GM19239 (cell line): ENCODE measurements around a stretch of chr5.

DNA sequence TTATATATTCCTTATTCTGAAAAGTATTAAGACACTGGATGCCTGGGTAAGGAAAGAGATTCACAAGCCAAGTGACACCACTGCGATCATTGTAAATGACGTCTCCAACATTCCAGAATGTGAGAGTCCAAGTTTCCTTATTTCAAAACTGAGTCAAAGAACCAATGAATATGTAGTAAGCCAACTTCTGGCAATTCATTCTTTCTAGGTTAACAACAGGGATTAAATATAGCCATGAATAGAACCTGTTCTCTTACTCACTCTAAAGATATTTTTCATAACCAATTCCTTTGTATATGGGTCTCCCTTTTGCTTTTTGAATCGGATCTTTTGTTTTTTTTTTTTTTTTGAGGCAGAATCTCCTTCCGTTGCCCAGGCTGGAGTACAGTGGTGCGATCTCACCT is 18.1 kb downstream of the RAI14 start:
- RRBS = no CpG with 5 or more reads among the region's 5 CpGs

DNA sequence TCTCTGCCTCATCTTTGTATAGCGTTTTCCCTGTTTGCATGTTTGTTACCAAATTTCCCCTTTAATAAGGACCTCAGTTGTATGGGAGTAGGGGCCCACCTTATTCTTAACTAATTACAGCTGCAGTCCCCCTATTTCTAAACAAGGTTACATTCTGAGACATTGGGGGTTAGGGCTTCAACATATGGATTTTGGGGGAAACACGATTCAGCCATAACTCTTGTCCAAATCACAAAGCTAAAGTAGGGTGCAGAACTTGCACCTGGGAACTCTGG is 43.3 kb downstream of the RAI14 start:
- RRBS = no CpG with 5 or more reads among the region's 2 CpGs

DNA sequence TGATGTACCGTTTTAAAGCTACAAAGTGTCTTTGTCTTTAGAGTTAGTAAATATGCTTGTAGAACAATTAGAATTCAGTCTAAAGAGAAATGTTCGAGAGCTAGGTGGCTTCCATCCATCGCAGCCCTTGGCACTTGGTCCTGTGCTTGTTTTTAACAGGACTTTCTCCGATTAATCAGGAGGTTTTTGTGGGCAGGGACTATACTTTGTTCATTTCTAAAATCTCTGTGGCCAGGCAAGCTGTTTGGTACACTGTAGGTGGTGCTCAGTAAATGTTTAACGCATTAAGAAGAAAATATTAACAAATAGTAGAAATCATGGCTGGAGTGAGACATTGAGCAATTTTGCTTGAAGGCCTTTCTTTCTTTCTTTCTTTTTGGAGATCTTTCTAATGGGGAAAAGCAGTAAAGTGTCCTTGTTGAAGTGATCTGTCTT is 20.8 kb downstream of the AGXT2 start:
- RRBS = no CpG with 5 or more reads among the region's 5 CpGs

DNA sequence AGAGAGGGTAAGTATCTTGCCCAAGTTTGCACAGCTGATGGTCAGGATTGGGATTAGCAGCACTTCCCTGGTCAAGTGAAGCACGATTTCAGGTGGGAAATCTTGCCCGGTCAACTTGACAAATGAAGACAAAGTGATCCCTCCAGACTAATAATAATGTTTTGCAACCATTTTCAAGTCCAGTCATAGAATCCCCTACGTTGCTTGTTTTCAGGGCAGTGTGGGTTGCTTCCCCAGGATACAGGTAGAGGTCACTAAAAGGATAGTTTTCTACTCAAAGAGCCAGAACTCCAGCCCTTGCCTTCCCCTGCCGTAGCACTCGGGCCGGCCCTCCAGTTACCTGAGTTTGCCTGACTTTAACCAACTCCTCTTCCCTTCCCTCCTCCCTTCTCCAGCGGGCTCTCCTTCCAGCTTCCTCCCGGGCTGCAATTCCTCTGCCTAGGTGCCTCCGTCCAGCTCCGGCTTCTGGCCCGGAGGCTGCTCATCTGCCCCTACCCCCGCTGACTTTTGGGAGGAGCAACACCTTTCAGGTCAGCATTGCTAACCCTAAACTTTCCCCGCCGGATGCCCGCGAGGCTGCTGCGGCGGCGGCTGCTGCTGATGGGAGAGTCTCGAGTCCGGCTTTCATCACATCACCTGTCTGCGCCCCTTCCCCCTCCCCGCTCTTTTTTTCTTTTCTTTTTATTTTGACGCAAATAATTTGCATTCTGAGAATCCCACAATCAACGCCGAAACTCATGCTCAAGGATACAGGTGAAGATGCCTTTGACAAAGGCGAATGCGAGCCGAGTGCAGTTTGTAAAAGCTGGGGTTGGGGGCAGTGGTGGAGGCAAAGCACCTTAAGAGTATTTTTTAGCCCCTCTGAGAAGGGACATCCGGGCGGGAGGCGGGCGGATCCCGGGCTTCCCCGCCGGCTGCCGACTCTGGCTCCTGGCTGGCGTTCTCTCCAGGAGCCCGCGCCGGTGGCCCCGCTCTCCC is 810 bp downstream of the PRLR start:
- RRBS = 8% methylated on average over 23 of the region's 42 CpGs

- RRBS = no CpG with 5 or more reads among the region's 4 CpGs
Measured at GRCh38 chr5:35803100-35803582, 53.5 kb upstream of the IL7R start.

GRCh38 chr5:35817164-35817557 is 39.5 kb upstream of the IL7R start:
- RRBS = no CpG with 5 or more reads among the region's 1 CpG

GRCh38 chr5:35833135-35833593 is 23.5 kb upstream of the IL7R start:
- RRBS = no CpG with 5 or more reads among the region's 3 CpGs

- RRBS = no CpG with 5 or more reads among the region's 9 CpGs
Measured at GRCh38 chr5:35851978-35853121, 4.3 kb upstream of the IL7R start.

- RRBS = no CpG with 5 or more reads among the region's 4 CpGs
Measured at GRCh38 chr5:36305358-36306069, 3.8 kb upstream of the RANBP3L start.

GRCh38 chr5:36657486-36657776 is 51.0 kb downstream of the SLC1A3 start:
- RRBS = no CpG with 5 or more reads among the region's 3 CpGs

DNA sequence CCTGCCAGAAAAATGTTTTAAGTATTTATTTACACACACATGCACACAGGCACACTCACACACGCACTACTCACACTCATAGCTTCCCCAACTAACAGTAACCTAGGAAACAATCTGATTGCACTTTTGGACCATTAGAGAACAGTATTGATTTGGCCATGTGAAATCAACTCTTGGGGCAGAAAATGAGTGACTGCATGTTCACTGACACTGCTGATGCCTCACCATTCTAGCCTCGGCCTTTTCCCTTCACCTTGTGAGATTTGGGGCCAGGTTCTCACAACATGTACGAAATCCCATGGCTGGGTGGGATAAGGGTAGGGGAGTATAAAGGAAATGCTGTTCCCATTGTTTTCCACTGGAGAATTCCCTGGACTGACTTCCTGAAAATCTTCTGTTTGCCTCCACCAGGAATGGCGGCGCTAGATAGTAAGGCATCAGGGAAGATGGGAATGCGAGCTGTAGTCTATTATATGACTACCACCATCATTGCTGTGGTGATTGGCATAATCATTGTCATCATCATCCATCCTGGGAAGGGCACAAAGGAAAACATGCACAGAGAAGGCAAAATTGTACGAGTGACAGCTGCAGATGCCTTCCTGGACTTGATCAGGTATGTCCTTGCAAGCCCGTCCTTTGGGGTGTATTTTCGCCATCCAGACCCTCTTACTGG is 64.3 kb downstream of the SLC1A3 start:
- RRBS = no CpG with 5 or more reads among the region's 9 CpGs

GRCh38 chr5:36739525-36740488 is 133.4 kb downstream of the SLC1A3 start:
- RRBS = no CpG with 5 or more reads among the region's 9 CpGs

- RRBS = no CpG with 5 or more reads among the region's 15 CpGs
Measured at GRCh38 chr5:36885488-36886281, 9.1 kb downstream of the NIPBL start.

DNA sequence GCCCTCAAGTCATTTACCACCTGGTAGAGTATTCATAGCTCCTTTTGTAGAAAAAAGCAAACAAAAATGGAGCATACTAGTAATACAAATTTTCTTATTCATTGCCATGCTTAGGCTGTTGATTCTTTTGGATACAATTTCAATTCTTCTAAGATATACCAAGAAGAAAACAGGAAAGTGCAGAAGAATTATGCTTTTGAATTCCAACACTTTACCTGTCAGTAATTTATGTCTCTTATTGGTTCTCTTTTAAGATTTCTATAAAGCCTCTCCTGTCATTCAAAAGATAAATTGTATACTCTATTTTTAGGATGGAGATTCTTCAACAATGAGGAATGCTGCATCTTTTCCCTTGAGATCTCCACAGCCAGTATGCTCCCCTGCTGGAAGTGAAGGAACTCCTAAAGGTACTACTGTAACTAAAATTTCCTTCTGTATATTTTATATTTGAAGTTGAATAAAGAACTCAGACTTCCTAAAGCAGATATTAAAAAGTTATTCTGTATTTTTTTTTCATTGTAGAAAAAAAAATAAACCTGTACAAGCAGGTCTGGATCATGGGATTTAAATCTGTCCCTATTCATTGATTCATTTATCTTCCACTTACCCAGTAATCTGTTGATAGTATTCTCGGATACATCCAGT is 95.2 kb downstream of the NIPBL start:
- RRBS = no CpG with 5 or more reads among the region's 1 CpG

DNA sequence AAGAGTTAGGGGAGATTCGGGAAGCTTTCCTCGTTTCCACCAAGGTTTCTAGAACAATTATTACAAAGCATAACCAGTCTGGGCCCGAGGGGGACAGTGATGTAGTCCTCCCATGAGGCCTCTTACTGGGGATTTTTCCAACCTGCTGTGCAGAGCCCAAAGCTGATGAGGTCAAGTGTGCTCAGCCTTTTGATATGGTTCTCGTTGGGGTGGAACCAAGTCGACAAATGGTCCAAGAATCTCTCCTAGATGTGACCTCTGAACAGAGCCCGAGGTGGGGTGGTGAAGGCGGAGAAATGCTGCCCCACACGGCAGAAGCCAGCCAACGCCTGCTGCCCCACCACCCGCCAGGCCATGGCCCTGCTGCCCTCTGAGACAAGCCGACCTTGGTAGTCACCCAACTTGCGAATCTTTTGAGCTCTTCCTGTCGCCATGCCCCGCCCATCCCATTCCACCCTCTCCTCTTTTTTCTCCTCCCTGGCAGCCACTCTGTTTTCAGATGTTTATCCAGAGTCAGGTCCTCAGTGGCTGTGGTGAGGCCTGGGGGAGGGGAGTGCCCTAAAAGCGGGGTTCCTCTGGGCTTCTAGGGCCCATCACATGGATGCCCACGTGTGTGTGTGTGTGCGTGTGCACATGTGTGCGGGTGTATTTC is 91.5 kb upstream of the EGFLAM start:
- RRBS = no CpG with 5 or more reads among the region's 18 CpGs

- RRBS = no CpG with 5 or more reads among the region's 3 CpGs
Measured at GRCh38 chr5:38464909-38465467, 91.5 kb downstream of the LIFR start.

- RRBS = no CpG with 5 or more reads among the region's 8 CpGs
Measured at GRCh38 chr5:38540139-38540907, 16.1 kb downstream of the LIFR start.

- RRBS = no CpG with 5 or more reads among the region's 6 CpGs
Measured at GRCh38 chr5:38552718-38553544, 3.5 kb downstream of the LIFR start.

DNA sequence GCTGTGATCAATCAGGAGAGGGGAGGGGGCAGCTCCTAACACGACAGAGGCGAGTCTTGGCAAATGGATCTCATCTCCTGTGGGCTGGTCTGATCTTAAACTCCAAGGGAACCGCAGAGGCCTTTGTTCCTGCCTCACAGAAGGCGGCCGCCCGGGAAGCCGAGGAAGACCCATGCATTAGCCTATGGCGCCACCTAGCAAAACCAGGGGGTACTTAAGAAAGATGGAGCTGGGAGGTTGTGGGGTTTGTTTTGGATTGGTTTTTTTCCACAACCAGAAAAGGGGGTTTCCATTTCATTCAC is 36.1 kb upstream of the OSMR start:
- RRBS = no CpG with 5 or more reads among the region's 8 CpGs

GRCh38 chr5:39066350-39066689 is 7.9 kb downstream of the RICTOR start:
- RRBS = no CpG with 5 or more reads among the region's 2 CpGs